IMR-90 (cell line): ENCODE data around the genes PDXP and H1-0.

GRCh38 chr22:37186096-37187061 lies 1.7 kb downstream of the C1QTNF6 start:
- RRBS: no CpG with 5 or more reads among the region's 16 CpGs
CAGE:
- cytosol, long polyA plus RNA: no peak
- long polyA plus RNA: no peak
- nucleus, long polyA plus RNA: no peak

DNA sequence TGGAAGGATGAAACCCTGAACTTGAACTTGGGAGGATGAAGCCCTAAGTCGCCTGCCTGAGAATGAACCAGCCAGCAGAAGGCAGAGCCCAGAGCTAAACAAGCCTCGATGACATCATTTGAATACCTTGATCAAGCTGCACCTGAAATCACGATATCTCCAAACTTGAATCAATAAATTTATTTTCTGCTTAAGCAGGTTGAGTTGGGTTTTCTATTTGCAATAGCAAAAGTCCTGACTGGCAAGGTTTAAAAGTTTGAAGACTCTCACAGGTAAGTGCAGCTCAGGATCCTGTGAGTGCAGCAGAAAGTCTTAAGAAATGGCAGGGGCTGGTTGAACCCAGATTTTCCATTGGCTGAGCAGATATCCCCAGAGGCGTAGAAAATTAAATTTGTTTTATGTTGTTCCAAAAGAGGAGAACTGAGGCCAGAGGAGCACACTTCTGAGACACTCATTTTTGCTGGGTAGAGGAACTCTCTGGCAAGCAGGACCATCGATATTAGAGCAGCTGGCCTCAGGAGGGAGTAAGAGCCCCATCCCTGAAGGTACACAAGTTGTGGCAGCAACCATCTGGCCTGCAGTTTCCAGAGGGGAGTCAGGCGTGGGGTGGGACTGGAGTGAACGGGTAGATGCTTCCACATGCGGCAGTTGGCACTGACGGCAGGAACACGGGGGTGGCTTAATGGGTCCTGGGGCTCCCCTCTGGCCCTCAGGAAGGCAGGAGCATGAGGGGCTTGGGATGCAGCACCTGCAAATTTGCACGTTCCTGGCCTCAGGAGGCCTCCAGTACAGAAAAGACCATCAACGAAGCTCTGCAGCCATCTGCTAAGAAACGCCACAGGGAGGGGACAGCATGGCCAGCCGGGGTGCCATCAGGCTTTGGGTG lies 13.1 kb upstream of the SSTR3 start:
- RRBS: no CpG with 5 or more reads among the region's 14 CpGs
CAGE:
- cytosol, long polyA plus RNA: no peak
- long polyA plus RNA: no peak
- nucleus, long polyA plus RNA: no peak

DNA sequence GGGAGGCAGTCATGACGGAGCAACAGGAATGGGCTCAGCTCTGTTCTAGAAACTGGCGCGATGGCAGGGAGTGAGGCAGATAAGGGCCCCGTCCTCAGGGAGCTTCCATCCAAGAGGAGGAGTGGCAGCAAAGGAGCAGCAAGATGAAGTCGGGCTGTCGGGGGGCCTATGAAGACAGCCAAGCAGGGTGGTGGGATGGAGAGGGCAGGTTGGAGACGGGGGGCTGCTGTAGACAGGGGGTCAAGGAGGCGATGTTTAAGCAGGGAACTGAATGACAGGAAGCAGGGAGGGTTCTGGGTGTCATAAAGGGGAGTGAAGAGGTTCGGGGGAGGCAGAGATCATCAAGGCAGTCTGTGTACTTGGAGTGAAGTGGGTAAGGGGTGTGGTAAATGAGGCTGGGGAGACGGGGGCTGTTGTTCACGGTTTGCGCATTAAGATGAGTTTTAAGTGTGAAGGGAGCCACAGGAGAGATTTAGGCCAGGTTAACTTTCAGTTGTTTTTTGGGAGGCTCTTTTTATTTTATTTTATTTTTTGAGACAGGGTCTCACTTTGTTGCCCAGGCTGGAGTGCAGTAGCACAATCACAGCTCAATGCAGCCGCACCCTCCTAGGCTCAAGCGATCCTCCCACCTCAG lies 6.2 kb downstream of the RAC2 start:
- RRBS: no CpG with 5 or more reads among the region's 14 CpGs
CAGE:
- cytosol, long polyA plus RNA: no peak
- long polyA plus RNA: no peak
- nucleus, long polyA plus RNA: no peak

DNA sequence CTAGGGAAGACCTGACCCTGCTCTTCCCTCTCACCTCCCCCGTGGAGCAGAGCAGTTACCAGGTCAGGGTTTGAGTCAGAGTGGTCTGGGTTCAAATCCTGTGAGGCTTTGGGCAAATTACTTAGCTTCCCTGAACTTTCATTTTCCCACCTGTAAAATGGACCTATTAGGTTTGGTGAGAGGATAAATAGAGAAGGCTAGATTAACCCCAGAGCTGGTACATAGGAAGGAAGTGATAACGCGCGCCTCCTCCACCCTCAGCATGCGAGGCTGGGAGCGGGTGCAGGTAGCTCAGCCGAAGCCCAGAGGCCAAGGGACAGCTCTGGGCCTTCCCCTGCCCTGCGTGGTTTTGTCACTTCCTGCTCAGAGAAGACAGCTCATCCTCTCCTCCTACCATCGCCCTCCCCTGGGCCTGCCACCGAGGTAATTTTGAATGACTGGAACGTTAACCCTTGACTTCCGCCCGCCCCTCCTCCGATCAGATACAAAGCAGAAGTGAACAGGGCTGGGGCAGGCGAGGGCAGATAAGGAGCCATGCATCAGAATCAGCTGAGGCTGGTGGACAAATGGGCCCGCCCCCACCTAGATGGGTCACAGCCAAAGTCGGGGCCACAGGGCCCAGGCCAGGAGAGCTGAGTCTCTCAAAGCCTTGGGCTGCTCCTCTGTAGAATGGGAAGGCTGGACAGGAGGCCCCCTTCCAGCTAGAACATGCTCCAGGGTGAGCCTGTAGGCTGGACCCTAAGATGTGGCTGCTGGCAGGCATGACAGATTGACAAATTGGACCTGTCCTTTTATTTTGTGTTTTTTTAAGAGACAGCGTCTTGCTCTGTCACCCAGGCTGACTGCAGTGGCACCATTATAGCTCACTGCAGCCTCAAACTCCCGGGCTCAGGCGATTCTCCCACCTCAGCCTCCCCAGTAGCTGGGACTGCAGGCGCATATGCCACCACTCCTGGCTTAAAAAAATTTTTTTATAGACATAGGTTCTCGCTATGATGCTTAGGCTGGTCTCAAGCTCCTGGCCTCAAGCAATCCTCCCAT lies 1.5 kb downstream of the RAC2 start:
- RRBS: no CpG with 5 or more reads among the region's 22 CpGs
CAGE:
- cytosol, long polyA plus RNA: no peak
- long polyA plus RNA: no peak
- nucleus, long polyA plus RNA: no peak

DNA sequence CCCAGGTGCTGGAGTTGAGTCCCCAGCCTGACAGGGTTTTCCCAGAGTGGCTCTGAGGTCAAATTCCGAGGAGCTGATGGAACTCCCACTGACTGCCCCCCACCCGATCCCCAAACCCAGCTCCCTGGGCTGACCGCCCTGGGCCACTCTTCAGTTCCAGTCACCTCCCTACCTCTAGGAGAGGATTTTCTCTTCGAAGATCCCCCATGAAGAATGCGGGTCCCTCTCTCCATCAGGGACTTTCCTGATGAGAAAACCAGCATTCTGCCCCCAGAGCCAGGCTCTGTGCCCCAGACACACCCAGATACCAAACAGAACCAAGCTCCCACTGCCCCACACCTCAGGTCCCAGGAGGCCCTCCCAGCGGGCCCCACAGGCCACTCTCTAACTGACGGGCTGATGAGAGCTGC lies 12.1 kb upstream of the RAC2 start:
- RRBS: no CpG with 5 or more reads among the region's 7 CpGs
CAGE:
- cytosol, long polyA plus RNA: no peak
- long polyA plus RNA: no peak
- nucleus, long polyA plus RNA: no peak

GRCh38 chr22:37283312-37283897 lies 1.1 kb downstream of the CYTH4 start:
- RRBS: no CpG with 5 or more reads among the region's 8 CpGs
CAGE:
- cytosol, long polyA plus RNA: no peak
- long polyA plus RNA: no peak
- nucleus, long polyA plus RNA: no peak

- RRBS: 95% methylated on average over 1 of the region's 5 CpGs
CAGE:
- cytosol, long polyA plus RNA: no peak
- long polyA plus RNA: no peak
- nucleus, long polyA plus RNA: no peak
Observed at GRCh38 chr22:37312592-37313069, 30.3 kb downstream of the CYTH4 start.

GRCh38 chr22:37627142-37628059 lies 12.1 kb upstream of the SH3BP1 start:
- RRBS: no CpG with 5 or more reads among the region's 17 CpGs
CAGE:
- cytosol, long polyA plus RNA: no peak
- long polyA plus RNA: no peak
- nucleus, long polyA plus RNA: no peak

- RRBS: no CpG with 5 or more reads among the region's 20 CpGs
CAGE:
- cytosol, long polyA plus RNA: no peak
- long polyA plus RNA: no peak
- nucleus, long polyA plus RNA: no peak
Observed at GRCh38 chr22:37631655-37632347, 7.7 kb upstream of the SH3BP1 start.

- RRBS: no CpG with 5 or more reads among the region's 25 CpGs
CAGE:
- cytosol, long polyA plus RNA: no peak
- long polyA plus RNA: no peak
- nucleus, long polyA plus RNA: no peak
Observed at GRCh38 chr22:37633558-37634416, 5.7 kb upstream of the SH3BP1 start.

GRCh38 chr22:37658003-37658803 lies at the start of gene PDXP:
Gene PDXP, plus strand, starts transcription at chr22:37658723.
- RRBS: 1% methylated on average over 17 of the region's 58 CpGs
CAGE:
- cytosol, long polyA plus RNA: no peak
- long polyA plus RNA: no peak
- nucleus, long polyA plus RNA: no peak

DNA sequence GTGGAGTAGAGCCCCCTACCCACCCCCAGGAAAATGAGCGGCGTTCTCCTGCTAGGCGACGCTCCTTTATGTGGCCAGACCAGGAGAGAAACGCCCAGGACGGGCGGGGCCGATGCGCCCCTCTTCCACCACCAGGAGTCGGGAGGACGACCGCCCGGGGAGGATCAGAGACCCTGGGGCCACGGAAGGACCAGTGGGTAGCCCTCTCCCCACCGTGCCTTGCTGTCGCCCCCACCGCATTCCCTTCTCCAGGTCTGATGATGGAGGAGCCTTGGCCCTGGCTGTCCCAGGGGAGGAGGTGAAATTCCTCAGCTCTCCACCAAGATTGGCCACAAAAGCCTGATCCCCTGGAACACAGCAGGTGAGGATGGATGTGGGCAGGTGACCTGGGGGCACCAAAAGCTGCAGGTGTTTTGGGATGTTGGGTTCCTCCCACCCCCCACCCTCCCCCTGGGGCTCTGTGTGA lies 521 bp downstream of the TRIOBP start:
- RRBS: no CpG with 5 or more reads among the region's 17 CpGs
CAGE:
- cytosol, long polyA plus RNA: no peak
- long polyA plus RNA: no peak
- nucleus, long polyA plus RNA: no peak

GRCh38 chr22:37749645-37750499 lies 53.0 kb downstream of the TRIOBP start:
- RRBS: no CpG with 5 or more reads among the region's 14 CpGs
CAGE:
- cytosol, long polyA plus RNA: no peak
- long polyA plus RNA: no peak
- nucleus, long polyA plus RNA: no peak

DNA sequence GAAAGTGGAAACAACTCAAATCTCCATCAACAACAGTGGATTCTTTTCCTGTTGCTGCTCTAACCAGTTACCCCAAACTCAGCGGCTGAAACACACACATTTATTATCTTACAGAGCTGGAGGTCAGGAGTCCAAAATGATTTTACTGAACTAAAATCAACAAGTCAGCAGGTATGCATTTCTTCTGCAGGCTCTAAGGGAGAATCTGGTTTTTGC lies 9.0 kb upstream of the H1-0 start:
- RRBS: no CpG with 5 or more reads among the region's 1 CpG
CAGE:
- cytosol, long polyA plus RNA: no peak
- long polyA plus RNA: no peak
- nucleus, long polyA plus RNA: no peak

DNA sequence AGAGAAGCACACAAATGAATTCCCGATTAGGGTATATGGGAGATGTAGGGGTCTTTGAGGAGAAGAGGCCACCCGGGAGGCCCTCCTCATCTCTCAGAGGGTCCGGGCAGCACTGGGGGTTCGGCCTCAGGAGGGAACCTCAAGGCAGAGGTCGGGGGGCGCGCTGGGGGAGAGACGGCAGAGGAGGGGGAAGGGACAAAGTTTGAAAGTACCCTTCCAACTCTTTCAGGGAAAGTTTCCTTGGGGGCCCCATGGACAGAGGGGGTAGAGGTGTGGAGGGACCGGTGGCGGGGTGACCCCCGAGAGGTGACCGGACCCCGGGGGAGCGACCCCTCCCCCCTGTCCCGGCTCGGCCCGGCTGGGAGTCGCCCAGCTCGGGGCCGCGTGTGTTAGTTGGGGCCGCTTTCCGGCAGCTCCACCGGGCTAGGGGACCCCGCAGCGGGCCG lies 622 bp upstream of the H1-0 start:
- RRBS: 7% methylated on average over 7 of the region's 27 CpGs
CAGE:
- cytosol, long polyA plus RNA: no peak
- long polyA plus RNA: no peak
- nucleus, long polyA plus RNA: no peak

- RRBS: 8% methylated on average over 39 of the region's 78 CpGs
CAGE:
- cytosol, long polyA plus RNA: no peak
- long polyA plus RNA: no peak
- nucleus, long polyA plus RNA: no peak
Observed at GRCh38 chr22:37805009-37806062, at the start of gene H1-0. Gene H1-0, plus strand, starts transcription at chr22:37805229.

- RRBS: no CpG with 5 or more reads among the region's 11 CpGs
CAGE:
- cytosol, long polyA plus RNA: no peak
- long polyA plus RNA: no peak
- nucleus, long polyA plus RNA: start-site peak on the minus strand at chr22:37877758-37877850, 6 and 5 reads in 2 replicates
Observed at GRCh38 chr22:37877454-37878157, 28.4 kb downstream of the EIF3L start.

GRCh38 chr22:37923775-37924335 lies 17.8 kb downstream of the MICALL1 start:
- RRBS: no CpG with 5 or more reads among the region's 5 CpGs
CAGE:
- cytosol, long polyA plus RNA: no peak
- long polyA plus RNA: no peak
- nucleus, long polyA plus RNA: no peak

GRCh38 chr22:37999714-38000429 lies 15.5 kb upstream of the SOX10 start:
- RRBS: no CpG with 5 or more reads among the region's 14 CpGs
CAGE:
- cytosol, long polyA plus RNA: no peak
- long polyA plus RNA: no peak
- nucleus, long polyA plus RNA: no peak

DNA sequence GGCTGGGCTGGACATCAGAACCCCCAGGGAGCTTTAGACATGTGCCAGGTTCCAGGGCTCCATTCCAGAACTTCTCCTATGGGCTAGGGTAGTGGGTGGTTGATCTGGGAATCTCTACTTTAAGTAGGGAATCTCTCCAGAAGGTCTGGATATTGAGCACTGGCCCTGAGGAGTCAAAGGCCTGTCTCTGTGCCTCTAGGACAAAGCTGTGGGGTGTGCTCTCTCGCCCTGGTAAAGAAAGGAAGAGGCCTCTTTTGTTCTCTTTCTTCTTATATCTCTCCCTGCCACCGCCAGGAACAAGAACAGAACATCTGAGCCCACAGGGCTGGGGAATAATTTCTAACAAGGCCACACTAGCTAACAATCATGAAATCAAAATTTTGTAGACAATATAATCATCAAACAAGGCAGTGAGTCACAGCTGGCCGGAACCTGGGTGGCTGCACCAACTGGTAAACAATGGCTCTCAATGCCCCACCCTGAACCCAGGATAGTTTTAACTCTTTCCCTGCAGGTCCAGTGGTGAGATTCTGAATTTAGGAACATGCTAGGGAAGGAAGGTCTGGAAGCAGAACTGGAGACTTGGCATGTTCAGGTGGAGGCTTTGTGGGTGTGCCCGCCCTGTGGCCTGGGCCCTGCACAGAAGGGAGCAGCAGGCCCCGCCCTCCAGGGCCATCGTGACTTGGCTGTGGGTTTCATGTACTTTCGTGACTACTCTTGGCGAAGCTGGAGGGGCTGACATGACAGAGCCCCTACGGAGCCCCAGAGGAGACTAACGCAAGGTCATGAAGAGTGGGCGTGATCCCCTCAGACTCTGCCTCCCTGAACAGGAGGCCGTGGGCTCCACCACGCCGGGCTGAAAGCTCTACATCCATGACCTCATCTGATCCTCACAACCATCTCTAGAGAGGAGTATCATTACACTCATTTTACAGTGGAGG lies 27.0 kb downstream of the MAFF start:
- RRBS: no CpG with 5 or more reads among the region's 14 CpGs
CAGE:
- cytosol, long polyA plus RNA: no peak
- long polyA plus RNA: no peak
- nucleus, long polyA plus RNA: no peak